Renal cortical epithelial cell (primary cell): ENCODE results near the gene CPEB4.

- RRBS = no CpG with 5 or more reads among the region's 5 CpGs
Measured at GRCh38 chr5:172862209-172862883, 28.3 kb downstream of the ERGIC1 start.

DNA sequence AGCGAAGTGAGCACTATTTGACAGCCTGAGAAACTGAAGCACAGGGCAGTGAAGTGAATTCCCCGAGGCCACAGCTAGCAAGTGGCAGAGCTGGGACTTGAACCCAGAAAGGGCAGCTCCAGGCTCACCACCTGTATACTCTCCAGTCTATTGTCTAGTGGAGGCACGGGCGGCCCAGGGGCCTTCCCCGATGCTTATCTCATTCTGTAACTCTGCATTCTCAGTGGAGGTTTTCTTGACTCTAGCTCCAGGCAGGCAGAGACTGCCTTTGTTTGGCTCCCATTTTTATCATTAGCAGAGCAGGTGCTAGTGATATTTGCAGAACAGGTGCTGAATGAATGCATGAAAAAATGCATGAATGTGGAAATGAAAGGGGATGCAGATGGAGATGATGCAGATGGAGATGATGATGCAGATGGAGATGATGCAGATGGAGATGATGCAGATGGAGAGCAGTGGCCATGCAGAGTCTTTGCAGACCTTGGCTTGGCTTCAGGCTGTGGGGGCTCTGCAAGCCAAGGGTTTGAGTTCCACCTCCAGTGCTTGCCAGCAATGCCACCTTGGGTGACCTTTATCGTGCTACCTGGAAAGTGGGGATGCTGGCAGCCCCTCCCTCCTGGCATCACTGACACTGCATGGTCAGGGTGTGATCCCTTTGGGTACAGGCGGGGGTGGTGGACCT, 32.7 kb downstream of the ERGIC1 start:
- RRBS = no CpG with 5 or more reads among the region's 7 CpGs

DNA sequence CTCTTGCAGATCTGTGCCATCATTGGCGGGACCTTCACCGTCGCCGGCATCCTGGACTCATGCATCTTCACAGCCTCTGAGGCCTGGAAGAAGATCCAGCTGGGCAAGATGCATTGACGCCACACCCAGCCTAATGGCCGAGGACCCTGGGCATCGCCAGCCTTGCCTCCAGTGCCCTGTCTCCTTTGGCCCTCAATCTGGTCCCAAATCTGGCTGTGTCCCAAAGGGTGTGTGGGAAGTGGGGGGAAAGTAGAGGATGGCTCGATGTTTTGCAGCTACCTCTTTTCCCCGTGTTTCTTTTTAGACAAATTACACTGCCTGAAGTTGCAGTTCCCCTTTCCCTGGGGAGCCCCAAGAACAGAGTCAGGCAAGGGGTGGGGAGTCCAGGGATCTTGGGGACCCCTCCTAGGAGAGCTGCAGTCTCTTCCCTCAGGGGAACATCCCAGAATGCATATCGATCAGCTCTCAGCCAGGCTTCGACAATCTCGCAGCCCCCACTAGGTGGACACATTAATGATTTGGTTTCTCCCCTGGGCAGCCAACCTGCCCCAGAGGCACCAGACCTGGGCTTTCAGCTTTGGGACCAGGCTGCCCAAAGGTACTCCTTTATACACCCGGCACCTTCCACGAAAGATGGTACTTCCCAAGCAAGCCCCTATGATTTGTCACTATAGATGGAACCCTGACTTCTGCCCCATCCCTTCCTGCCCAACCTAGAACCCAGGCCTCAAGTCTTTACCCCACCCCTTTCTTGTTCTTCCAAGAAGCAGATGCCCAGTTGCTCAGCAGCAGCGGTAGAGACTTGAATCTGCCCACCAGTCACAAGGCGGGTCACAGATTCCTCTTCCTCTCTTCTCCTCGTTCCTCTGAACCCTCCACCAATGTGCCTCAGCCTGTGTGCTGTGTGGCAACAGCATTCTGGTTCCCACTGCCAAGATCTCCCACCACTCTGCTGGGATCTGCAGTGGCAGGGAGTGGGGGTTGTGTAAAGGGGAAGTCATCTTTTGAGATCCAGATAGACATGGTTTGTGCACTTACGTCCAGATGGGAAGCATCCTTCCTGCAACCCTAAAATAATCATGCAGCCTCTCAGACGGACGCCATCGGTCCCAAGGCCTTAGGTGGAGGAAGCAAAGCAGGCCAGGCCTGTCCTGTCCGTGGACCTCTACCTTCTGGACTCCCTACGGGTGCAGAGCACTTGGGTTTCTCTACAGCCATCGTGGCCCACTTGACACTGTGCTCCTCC, 8.1 kb upstream of the RPL26L1 start:
- RRBS = no CpG with 5 or more reads among the region's 24 CpGs

- RRBS = no CpG with 5 or more reads among the region's 7 CpGs
Measured at GRCh38 chr5:172951946-172952682, 7.1 kb upstream of the RPL26L1 start.

DNA sequence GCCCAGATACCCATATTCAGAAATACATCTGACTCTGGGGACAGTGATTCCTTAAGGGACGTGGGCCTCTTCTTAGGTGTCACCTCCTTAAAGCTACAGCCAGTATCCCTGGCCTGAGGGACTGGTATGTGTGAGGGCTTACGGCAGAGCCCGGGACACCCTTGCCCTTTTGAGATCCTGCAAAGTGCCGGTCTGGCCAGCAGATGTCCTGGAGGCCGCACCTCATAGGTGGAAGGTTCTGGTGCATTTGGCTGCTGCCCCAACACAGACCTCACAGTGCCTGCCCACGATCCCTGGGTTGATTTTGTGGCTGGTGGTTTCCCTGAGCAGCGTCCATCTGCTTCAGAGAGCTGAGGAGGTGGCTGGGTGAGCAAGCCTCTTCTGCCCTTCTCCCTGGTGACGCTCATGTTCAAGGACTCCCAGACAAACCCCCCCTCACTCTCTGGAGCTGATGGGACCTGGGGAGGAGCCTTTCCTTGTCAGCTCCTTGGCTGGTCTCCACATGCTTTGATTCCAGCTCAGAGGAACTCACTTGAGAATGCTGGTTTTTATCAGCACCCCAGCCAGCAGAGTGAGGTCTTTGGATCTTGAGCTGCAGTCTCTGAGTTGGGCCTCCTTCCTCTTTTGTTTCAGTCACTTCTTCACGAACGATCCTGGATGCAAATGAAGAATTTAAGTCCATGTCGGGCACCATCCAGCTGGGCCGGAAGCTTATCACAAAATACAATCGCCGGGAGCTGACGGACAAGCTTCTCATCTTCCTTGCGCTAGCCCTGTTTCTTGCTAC, 19.0 kb downstream of the BNIP1 start:
- RRBS = no CpG with 5 or more reads among the region's 16 CpGs

DNA sequence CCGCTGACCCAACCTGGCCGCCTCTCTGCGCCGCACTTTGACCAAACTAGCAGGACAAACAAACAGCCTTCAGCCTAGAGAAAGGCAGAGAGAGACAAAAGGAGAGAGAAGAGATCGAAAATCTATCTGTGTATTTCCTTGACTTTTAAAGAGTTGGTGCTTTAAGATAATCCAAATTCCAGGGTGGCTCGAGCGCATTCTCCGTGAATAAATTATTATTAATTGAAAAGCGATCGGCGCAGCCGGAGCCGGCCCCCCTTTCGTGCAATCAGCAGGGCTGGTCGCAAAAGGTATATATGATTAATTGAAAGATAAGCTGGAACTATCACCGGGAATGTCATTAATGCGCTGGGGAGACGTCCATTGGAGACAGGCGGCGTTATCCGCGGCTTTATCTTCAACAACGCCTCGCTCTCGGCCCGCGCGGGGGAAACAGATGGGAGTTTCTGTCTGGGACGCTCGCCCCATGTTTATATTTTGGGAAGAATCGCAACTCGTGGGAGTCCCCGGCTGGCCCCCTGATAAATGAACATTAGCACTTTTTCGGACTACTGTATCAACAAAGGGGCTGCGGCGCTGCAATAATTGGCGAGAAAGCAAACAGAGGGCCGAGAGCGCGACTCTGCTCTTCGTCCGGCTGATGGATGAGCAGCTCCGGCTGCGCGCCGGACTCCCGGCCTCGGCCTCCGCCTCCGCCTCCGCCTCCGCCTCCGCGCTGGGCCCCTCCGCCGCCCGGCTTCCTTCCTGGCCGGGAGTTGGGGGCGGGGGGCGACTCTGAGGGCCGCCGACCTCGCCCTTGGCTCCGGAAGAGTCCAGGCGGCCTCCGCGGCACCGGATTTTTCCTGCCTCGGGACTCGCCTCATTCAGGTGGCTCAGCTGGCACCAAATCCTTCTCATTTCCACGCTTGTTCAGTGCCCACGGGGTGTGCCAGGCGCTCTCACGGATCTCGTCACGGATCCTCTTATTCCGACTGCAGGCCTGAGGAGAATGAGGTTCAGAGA, 3.4 kb upstream of the NKX2-5 start:
- RRBS = 4% methylated on average over 18 of the region's 77 CpGs

- RRBS = no CpG with 5 or more reads among the region's 4 CpGs
Measured at GRCh38 chr5:173333936-173334565, 5.8 kb upstream of the STC2 start.

- RRBS = 92% methylated on average over 9 of the region's 35 CpGs
Measured at GRCh38 chr5:173554853-173555882, 61.3 kb downstream of the BOD1 start.

DNA sequence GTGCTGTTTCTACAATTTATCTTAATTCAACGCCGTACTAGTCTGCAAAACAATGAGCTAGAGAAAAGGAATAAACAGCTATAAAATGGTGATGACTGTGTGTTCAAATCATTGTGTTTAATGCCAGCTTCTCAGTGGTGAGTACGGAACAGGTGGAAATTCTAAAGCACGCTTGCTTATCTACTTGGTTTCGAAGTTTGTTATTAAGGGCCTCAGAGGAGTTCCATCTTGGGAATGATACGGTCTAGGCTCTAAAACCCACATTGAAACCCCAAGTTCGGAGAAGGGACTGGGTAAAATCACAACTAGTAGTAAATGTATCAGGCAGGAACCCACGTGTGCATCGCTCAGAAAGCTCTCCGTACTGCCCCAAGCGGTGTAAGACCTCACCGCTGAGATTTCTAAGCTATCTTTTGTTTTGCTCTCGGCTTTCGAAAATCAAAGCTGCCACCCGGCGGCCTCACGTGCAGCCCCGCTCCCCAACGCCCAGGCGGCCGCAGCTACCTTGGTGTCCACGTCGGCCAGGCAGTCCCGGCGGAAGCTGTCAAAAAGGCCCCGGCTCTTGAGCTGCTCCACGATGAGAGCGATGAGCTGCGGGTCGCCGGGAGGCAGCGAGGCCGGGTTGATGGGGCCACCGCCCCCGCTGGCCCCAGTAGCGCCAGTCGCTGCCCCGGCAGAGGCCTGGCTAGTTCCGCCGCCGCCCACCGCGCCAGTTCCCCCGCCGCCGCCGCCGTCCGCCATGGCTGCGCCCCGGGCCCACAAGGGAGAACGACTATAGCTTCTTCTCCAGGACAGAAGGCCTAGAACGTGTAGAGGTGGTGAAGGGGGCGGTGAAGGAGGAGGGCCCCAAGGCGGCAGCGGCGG, 522 bp downstream of the BOD1 start:
- RRBS = 1% methylated on average over 24 of the region's 57 CpGs

GRCh38 chr5:173643917-173644426, 27.5 kb upstream of the BOD1 start:
- RRBS = no CpG with 5 or more reads among the region's 3 CpGs

GRCh38 chr5:173669330-173669978, 53.0 kb upstream of the BOD1 start:
- RRBS = no CpG with 5 or more reads among the region's 4 CpGs

GRCh38 chr5:173743656-173744497, 127.4 kb upstream of the BOD1 start:
- RRBS = 32% methylated on average over 3 of the region's 10 CpGs

GRCh38 chr5:173781565-173782537, 106.3 kb upstream of the CPEB4 start:
- RRBS = no CpG with 5 or more reads among the region's 10 CpGs

DNA sequence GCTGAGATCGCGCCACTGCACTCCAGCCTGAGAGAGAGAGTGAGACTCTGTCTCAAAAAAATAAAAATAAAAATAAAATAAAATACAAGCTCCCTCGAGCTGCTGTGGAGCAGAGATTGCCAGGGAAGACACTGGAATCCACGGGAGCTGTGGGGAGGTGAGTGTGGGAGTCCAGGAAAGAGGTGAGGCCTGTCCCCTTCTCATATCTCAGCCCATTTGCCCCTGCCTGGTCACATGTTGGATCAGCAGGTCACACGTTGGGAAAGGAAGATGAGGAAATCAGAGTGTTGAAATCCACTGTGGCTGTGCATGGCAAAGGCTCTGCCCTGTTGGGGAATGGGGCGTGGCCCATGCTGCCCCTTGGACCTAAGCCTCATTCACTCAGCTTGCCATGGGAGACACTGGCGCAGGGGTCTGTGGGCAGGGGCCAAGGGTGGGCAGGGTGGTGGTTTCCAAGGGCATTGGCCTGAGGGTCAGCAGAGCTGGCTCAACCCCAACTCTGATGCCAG, 85.5 kb upstream of the CPEB4 start:
- RRBS = no CpG with 5 or more reads among the region's 7 CpGs

DNA sequence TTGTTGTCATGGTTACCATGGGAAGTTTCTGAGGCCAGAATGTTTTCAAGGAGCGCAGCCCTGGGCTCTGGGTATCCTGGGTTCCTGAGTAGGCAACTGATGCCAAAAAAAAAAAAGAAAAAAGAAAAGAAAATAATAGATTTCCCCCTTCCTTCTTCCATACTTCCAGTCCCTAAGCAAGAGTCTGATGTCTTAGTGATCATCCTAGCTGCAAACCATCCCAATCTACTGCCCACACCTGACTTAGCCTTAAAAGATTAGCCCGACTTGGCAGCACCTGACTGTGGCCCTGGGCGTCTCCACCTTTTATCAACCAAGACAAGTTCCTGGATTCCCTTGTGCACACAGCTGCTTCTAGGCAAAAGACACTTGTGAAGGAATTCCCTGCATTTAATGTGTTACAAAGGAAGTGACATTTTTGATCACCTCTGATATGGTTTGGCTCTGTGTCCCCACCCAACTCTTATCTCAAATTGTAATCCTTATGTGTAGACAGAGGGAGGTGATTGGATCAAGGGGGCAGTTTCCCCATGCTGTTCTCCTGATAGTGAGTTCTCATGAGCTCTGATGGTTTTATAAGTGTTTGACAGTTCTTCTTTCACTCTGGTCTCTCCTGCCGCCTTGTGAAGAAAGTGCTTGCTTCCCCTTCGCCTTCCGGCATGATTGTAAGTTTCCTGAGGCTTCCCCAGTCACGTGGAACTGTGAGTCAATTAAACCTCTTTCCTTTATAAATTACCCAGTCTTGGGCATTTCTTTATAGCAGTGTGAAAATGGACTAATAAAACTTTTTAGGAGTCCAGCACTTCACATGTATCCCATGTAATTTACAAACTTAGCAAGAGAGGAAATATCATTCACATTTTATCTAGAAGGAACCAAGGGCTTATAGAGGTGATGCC, 2.7 kb upstream of the CPEB4 start:
- RRBS = no CpG with 5 or more reads among the region's 7 CpGs

DNA sequence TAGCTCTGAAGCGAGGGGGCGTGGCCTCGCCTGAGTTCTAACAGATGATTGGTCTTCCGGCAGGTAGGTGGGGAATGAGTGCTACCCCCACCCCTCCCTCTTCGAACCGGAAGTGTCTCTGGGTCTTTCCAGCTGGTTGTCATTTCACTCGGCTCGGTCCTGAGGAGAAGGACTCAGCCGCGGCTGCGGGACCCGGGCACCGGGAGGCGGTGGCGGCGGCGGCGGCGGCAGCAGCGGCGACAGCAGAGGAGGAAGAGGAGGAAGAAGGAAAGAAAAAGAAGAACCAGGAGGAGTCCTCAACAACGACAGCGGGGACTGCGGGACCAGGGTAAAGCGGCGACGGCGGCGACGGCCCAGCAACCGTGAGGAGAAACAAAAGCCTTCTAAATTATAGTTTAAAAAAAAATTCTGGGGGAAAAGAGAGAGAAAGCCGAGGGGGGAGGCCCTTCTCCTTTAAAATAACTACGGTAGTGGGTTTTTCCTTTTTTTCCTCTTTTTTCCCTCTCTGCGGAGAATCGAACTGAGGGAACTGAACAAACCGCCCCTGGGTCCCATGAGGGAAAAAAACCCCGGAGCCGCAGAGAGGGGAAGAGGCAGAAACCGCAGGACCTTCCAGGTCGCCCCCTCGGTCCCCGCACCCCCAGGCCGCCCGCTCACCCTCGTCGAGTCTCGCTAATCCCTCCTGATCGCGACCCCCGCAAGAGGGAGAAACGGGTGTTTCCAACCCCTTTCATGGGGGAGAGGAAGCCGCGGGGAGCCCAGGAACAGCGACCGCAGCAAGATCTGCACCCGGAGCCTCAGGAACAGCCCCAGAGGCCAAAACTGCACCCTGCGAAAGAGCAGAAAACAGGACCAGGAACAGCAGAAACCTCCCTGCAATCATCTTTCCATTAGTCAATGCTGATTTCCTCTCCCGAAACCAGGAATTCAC, at the start of gene CPEB4:
CPEB4 (plus strand) TSS at position 147 of the 931 bp plus-strand sequence.
- RRBS = 1% methylated on average over 5 of the region's 58 CpGs

- RRBS = no CpG with 5 or more reads among the region's 4 CpGs
Measured at GRCh38 chr5:173913532-173914067, 25.5 kb downstream of the CPEB4 start.

GRCh38 chr5:173920927-173921827, 33.0 kb downstream of the CPEB4 start:
- RRBS = no CpG with 5 or more reads among the region's 4 CpGs

GRCh38 chr5:173928232-173928707, 40.1 kb downstream of the CPEB4 start:
- RRBS = no CpG with 5 or more reads among the region's 3 CpGs

DNA sequence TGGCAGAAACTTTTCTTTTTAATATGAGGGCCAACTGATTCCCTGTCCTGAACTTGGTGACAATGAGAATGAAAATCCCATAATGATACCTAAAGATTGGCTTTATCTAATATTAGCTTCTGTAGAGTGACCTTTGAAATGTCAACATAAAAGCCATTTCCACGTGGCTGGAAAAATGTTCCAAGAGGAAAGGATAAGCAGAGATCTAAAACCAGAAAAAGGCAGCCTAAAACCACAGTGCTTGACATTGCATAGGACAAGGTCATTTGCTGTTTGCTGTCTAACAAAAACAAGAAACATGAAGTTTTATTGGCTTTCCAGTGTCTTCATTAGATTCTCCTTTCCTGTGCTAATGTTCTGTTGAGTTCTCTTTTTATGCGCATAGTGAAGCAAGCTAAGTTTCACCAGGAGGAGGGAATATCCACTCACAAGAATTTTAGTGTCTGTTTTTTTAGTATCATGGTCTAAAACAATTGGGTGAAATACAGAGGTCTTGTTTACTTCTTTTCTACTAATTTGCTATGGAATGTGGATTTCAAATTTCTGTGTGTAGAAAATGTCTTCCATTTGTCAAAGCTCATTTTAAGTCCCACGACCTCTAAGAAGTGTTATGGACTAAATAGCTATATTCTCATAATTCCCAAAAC, 44.6 kb downstream of the CPEB4 start:
- RRBS = no CpG with 5 or more reads among the region's 3 CpGs